ENCODE measurements around a stretch of chr19.

DNA sequence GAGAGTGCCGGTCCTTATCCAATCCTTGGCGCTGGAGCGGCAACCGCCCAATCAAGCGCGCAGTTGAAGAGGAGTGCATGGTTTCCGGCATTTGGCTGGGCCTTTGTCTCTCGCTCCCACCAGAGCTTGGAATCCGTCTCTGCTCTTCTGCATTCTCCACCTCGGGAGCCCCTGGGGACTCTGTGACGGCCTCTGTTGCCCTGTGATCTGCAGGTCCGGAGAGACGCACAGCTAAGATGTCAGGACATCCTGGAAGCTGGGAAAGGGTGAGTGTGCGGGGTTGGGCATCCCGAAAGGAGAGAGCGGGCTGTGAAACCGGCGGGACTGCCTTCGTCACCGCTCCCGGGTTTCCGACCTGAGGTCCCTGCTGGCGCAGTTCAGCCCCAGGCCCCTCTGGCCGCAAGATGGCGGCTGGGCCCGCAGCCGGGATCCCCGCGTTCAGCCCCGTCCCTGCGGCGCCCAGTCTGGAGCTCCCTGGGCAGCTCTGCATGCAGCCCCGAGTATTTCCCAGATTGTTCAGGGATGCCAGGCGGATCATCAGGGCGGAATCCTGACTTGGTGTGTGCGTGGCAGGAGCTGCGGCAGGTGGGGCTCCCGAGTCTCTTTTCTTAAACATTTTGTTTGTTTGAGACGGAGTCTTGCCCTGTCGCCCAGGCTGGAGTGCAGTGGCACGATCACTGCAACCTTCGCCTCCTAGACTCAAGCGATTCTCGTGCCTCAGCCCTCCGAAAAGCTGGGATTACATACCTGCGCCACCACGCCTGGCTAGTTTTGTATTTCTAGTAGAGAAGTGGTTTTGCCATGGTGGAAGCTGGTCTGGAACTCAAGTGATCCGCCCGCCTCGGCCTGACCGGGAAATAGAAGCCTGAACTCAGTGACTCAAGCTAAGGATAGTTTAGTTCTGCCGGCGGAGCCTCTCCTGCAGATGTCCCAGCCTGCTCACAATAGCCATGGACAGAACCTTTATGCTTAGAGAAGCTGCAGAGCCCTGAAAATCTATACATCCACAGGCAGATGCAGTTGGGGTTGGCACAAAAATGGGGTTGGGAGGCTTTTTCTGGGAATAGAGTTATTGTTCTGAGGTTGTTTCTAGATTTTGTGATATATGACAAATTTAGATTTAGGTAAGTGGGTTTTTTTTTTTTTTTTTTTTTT lies 53.3 kb upstream of the ZNF254 start:
- PRO-cap: bidirectional peak, plus-strand start at position 152 of the sequence, minus-strand start at position 184 of the sequence; bidirectional peak, plus-strand start at position 386 of the sequence, minus-strand start at position 861 of the sequence

- PRO-cap: no peak
Measured at GRCh38 chr19:27762549-27763173, 1450.3 kb downstream of the UQCRFS1 start.

DNA sequence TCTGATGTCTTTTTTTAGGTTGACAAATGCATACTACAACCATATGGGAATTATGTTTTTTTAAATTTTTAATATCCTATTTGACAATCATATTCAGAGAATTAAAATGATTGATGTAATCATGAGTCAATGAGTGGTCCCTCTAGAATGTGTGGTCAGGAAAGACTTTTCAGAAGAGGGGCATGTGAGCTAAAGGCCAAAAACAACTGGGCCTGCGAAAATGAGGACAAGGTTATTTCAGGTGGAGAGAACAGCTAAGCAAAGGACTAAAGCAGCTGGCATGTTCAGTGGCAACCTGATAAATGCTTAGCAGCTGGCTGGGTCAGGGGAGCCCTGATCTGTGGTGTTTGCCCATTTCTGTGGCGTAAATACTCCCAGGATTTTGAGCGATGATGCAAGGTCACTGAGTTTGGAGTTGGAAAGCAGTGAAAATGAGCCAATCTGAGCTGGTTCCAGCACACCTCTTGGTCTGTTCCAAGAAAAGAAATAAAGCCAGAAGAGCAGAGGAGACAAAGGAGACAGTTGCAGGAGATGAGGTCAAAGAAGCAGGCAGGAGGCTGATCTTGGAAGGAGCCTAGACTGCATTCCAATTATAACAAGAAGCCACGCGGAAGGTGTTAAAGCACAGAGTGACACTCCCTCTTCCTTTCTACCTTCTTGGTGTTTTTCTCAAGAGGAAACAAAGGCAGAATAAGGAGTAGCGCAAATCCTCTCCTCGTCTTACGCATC lies 704.3 kb downstream of the UQCRFS1 start:
- PRO-cap: no peak

- PRO-cap: no peak
Measured at GRCh38 chr19:28546061-28546598, 666.8 kb downstream of the UQCRFS1 start.

GRCh38 chr19:28571871-28572196 lies 641.1 kb downstream of the UQCRFS1 start:
- PRO-cap: no peak

GRCh38 chr19:29205752-29206958 lies 6.8 kb downstream of the UQCRFS1 start:
- PRO-cap: no peak

DNA sequence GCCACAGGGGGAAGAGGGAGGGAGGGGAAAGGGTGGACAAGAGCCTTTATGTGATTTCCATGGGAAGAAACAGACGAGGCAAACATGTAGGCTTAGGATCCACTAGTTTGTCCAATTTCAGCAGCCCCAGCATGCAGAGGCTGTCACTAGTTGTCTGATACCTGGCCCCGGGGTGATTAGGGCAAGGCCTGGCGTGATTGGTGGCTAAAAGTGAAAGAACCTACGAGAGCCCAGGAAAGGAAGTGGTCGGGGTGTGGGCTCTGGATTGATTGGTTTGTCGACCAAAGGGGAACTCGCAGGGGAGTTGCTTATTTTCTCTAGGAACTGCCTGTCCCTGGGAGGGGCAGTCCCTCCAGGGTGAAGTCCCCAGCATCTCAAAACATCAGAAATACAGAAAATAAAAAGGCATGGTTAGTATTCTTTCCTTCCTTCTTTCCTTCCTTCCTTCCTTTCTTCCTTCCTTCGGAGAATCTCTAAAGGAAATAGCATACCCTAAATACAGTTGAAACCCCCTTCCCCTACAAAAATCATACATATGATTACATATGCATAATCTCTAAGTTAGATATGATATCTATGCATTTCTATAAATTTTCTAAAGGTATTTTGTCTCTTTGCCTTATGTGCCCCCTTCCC lies 64.2 kb upstream of the UQCRFS1 start:
- PRO-cap: no peak

DNA sequence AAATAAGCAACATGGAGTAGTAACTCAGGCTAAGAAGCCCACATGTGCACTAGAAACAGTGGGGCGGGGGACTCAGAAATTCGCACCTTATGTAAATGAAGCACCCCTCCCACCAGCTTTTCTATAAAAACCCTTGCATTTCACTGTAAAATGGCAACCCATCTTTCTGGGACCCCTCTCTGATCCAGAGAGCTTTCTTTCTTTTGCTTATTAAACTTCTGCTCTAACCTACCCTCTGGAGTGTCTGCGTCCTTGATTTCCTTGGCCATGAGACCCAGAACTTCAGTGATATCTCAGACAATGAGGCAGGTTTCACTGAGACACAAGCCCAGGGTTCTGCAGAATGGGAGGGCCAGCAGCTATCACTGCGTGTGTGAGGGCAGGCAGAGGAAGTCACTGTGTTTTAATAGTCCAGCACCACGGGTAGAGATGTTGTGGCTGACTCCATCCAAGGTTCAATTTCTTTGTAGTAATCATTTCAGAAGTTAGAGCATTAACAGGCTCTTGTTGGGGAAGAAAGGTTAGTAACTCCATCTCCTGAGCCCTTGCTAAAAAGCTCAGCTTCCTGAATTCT lies 2.4 kb downstream of the C19orf12 start:
- PRO-cap: no peak

- PRO-cap: no peak
Measured at GRCh38 chr19:30008921-30009439, 66.9 kb downstream of the URI1 start.

DNA sequence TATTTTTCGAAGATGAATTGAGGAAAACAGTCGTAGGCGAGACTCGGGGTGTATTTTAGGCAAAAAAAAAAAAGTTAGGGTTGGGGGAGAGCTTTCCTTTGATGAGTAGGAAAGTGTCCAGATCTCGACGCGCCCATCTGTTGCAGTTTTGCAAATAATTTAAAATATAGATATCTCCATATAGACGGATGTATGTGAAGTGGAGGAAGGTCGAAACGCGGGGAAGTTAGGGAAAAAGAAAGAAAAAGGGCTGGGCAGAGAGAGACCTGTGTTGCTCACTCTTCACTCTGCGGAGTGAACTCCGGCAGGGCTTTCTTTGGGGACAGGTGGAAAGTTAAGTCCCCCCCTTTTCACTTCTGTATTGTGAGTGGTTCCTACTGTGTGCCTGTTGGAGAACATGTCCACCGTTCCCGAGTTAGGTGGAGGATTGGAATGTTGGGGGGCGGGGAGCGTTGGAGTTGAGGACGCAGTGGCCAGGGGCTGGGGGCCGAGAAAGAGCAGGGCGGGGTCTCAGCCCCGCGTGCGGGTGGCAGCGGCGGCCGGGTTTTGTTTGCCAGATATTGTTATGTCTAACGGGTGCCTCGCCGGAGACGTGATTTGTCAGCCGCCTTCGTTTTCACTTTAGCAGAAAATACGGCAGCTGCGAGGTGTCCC lies 145.1 kb upstream of the ZNF536 start:
- PRO-cap: no peak

GRCh38 chr19:30360477-30360736 lies 11.8 kb upstream of the ZNF536 start:
- PRO-cap: no peak

DNA sequence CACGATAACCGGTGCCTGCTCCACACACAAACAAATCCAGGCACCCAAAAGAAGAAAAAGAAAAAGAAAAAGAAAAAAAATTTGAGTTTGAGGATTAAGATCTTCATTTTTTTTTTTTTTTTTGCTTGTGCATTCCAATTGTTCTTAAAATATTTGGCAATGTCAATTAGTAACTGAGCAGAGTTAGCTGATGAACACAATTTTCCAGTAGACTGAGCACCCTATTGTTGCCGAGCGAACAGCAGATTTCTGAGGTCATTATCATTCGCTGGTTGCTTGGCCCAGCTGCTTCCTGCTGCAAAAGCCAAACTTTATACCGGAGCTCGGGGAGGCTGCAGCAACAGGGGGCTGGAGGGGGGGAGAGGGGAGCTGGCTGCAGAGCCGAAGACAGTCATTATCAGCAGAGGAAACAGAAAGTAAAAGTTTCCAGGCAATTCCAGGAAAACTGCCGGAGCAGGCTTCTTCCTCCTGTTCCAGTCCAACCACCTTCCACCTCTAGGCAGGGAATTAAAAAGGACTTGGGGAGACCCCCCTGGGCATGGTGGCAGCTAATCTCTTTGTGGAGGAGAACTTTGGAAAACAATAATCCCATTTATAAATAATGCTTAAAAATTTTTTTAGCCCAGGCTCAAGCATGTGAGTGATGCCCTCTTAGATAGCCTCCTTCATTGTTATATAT lies 77.9 kb downstream of the ZNF536 start:
- PRO-cap: no peak

DNA sequence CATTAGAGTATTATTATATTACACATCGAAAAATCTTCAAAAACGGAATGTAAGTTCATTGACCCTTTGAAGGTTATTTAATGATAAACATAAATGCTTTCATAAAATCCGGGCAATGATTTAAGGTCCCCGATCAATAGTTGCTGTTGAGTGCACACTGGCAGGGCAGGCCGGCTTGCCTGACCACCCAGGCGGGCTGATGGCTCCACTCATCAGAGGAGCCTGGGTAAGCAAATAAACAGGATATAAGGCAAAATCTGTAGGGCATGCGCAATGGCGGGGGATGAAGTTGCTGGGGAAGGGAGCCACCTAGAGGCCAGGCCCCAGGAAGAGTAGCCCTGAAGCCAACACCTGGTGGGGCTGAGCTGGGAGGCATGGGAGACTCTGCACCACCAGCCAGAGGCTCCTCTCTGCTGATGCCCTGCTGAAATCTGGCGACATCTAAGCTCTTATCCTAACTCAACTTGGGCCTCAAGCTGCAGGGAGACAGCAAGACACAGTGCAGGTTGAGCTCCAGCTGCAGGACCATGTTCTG lies 324.3 kb downstream of the ZNF536 start:
- PRO-cap: no peak

- PRO-cap: no peak
Measured at GRCh38 chr19:30924706-30925066, 424.6 kb downstream of the TSHZ3 start.

- PRO-cap: no peak
Measured at GRCh38 chr19:31263288-31263805, 85.9 kb downstream of the TSHZ3 start.

GRCh38 chr19:31316227-31316705 lies 33.0 kb downstream of the TSHZ3 start:
- PRO-cap: no peak

- PRO-cap: no peak
Measured at GRCh38 chr19:31349922-31350558, 804 bp upstream of the TSHZ3 start.

DNA sequence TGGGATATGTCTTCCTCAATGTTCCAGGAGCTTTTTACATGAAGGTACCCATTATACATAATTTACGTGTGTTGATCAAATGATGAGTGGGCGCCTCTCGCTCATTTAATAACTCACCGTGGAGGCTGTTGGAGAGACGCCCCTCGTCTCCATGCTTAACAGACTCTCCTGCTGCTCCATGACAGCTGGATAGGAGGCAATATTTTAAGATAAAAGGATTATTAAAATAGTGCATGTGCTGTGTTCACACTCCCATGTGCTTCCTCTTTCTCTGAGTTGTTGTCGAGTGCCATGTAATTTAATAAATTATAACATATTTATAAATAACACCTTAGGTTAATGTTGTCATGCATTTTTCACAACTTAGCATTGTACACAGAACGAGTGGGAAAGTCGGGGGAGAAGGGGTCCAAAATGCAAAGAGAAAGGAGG lies 161.4 kb upstream of the TSHZ3 start:
- PRO-cap: no peak

DNA sequence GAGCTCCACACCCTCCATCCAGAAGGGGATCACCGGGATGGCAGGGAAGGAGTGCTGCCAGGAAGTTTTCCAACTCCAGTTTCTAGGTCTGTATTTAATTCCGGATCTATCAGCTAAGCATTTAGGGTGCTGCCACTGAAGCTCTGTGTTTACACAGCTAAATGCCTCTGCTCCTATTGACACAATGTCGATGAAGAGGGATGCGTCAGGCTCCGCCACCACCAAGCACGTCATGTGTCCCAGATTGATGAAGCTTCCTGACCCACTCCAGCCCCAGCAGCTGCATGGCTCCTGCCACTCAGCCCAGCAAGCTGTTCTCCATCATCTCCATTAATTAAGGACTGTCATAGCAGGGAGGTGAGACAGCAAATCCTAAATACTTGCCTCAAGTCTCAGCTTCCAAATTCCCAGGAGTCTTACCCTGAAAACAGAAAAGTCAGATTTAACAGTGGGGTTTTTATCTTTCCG lies 435.2 kb upstream of the ZNF507 start:
- PRO-cap: no peak

DNA sequence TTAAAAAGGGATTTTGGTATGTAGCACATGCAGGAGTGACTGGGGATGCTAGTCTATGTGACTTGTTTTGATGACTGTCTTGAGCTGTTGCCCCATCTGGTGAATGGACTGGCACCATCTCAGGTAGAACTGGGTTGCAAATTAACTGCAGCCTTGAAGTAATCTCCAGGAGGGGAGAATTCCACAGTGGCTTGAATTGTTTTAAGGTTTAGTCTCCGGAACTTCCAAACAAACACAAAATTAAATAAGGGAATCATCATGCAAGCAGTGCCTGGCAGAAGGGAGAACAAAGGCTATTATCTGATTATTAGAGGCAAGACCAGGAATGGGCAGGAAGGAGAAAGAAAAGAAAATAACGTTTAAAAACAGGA lies 258.6 kb upstream of the ZNF507 start:
- PRO-cap: no peak

Measured in progenitor cell of endocrine pancreas (in vitro differentiated cells).